Mammary microvascular endothelial cell (primary cell): ENCODE data around the gene NYNRIN.

DNA sequence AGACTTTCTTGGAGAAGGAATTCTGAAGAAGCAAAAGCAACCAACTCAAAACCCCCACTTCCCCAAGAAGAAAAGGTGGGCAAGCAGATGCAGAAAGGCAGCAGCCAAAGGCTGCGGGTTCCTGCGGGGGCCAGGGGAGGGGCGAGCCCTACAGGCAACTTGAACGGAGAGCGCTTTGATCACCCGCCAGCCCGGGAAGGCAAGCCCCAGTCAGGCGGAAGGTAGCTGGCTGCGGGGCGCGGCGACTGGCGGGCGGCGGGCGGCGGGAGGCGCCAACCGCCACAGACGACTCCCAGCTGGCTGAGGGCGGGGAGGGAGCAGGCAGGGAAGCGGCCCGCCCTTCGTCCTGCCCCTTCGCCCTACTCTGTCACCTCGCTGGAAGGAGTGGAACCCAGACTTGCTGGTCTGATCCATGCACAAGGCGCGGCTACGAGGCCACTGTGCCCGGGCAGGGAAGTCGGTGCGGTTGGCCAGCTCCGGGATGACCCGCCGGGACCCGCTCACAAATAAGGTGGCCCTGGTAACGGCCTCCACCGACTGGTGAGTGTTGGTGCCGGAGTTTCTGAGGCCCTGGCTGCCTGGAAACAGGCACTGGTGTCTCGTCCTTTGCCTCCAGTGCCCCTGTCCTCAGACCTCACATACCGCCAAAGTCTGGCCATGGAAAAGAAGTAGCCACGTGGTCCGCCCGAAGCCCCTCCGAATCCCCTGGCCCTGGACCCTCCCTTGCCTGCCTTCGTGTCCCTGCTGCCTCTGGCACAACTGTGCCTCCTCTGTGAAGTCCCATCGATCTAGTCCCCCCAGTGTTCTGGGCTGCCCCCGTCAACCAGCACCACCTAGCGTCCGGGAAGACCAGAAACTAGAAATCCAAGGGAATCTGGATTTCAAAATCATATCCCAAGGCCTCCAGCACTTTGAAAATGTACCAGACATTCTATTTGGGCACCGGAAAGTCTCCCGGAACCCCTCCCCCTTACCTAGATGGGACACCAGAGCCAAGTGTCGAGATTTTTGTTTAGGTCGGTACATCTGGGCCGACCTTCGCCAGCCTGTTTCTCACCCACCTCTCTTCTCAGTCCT is 15.4 kb upstream of the CARMIL3 start:
- RAMPAGE, long total RNA = no peak

DNA sequence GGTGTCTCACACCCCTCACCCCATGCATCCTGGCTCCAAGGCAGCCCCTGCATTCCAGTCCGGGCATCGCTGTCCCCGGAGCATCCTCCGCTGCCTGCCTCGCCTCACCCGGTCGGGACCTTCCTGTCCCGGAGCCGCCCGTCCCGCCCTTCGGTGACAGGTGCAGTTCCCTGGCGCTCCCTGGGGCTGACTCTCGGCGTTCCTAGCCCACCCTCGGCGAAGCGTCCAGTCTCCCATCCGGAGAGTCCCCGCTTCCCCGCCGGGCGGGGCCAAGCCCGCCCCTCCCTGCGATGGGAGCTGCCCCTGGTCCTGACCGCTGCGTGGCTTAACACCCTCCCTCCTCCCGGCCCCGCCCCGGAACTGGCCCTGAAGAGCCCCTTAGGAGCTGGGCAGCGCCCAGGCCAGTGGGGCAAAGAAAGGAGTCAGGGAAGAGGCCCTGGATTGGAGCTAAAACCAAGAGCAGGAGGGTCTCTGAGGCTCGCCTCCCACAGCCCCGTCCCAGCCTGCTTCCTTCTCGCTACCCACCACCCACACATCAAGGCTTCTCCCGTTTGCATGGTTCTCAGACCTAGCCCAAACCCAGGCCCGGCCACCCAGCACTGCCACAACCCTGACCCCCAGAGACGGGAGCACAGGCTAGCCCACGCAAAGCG is 596 bp downstream of the CARMIL3 start:
- RAMPAGE, long total RNA = no peak

GRCh38 chr14:24064101-24064404 is 7.3 kb upstream of the CPNE6 start:
- RAMPAGE, long total RNA = no peak

- RAMPAGE, long total RNA = no peak
These were observed 2.0 kb downstream of the FITM1 start for GRCh38 chr14:24132224-24133030.

DNA sequence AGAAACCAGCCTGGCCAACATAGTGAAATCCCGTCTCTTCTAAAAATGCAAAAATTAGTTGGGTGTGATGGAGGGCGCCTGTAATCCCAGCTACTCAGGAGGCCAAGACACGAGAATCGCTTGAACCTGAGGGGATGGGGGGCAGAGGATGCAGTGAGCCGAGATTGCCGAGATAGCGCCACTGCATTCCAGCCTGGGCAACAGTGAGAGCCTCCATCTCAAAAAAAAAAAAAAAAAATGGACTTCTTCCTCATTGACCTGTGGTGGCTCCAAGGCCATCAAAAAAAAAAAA is 999 bp upstream of the REC8 start:
- RAMPAGE, long total RNA = no peak

DNA sequence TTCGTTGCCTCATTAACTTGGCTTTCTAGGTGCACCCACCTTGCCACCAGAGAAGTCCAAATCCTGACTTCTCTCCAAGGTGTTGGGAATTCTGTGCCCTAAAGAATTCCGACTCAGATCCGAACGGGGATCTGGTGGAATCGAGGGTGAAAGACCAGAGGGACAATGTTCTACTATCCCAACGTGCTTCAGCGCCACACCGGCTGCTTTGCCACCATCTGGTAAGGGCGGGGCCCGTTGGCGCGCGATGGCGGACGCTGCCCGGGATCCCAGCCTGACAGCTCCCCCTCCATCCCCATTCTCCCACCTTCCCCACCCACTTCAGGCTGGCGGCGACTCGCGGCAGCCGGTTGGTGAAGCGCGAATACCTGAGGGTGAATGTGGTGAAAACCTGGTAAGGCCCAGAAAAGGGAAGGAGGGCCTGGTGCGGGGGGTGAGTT is 528 bp downstream of the REC8 start:
- RAMPAGE, long total RNA = no peak

- RAMPAGE, long total RNA = no peak
These were observed 918 bp upstream of the IPO4 start for GRCh38 chr14:24189531-24189936.

DNA sequence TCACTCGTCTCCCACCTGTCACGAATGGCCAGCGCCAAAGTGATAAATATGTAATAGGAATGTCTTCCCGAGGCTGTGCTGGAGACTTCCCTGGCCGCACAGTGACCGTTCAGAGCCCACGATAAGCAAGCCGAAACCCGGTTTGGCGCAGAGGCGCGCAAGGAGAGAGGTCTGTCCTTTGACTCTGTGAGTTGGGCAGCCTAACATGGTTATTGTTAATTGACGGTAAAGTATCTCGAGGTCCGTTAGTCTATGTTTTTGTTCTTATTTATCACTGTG is 842 bp upstream of the TM9SF1 start:
- RAMPAGE, long total RNA = no peak

GRCh38 chr14:24196675-24196937 is 1.4 kb upstream of the TM9SF1 start:
- RAMPAGE, long total RNA = no peak

DNA sequence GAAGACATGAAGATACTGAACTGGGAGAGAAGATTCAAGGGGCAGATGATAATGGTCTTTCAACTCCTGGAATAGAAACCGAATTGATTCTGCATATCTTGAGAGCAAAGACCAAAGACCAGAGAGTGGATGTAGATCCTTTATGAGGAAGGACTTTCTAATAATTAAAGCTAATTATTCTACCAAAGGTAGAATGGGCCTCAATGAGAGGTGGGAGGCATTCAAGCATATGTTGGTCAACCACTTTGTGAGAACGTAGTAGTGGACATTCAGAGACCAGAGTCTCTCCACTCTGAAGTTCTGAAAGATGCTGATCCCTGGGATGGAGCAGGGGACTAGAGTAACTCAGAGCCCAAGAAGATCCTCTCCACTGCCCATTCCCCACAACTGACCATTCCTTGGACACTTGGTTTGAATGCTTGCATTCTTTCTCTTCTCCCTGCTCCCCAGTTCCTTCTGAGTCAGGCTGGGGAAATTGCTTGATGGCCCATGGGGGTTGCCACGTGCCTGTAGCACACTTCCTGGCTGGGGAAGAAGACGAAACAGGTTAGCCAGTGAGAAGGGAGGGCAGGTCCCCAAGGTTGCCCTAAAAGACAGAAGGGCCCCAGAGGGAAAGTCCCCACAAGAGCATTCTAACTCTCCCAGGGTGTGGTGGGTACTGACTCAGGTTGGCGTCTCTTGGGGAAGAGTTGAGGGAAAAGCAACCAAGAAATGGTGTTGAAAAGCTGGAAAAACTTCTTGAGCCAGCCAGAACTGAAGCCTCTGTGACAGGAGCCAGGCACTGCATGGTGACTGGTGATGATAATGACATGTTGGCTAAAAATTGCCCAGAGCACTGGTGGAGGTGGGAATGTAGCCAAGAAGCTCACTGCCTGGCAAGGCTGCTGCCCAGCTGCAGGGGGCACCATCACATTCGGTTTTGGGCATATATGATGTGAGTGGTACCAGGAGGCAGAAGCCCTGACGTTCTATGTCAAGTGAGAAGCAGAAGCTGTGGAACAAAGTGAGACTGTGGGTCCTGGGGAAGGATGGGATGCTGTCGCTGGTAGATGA is 7.8 kb upstream of the RABGGTA start:
- RAMPAGE, long total RNA = no peak

DNA sequence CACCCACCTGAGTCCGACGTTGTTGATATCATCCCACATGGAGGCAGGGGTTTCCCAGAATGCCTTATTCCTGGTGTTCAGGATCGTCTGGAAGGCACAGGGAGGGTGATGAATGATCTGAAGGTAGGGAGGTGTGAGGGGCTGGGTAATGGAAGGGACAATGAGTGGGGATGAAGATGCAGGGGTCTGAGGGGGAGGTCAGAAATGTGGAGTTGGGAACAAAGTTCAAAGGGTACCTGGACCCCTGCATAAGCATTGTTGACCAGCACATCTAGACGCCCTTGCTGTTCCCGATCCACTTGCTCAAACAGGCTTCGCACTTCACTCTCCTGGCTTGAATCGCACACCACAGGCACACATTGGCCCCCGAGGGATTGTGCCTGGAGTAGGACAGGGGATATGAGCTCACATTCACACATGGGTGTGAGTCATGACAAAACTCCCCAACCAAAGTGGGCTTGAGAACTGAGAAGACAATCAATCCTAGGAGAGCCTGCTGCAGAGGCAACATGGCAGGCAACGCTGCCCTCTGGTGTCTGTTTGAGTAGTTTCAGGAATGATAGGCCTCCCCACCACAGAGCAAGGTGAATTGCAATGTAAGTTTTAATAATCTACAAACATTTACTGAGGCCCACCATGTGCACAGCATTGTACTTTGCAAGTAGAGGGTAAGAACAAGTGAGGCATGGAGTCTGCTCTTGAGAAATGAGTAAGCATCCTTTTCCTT is 2.9 kb downstream of the DHRS1 start:
- RAMPAGE, long total RNA = no peak

- RAMPAGE, long total RNA = no peak
These were observed 667 bp downstream of the DHRS1 start for GRCh38 chr14:24298690-24299536.

DNA sequence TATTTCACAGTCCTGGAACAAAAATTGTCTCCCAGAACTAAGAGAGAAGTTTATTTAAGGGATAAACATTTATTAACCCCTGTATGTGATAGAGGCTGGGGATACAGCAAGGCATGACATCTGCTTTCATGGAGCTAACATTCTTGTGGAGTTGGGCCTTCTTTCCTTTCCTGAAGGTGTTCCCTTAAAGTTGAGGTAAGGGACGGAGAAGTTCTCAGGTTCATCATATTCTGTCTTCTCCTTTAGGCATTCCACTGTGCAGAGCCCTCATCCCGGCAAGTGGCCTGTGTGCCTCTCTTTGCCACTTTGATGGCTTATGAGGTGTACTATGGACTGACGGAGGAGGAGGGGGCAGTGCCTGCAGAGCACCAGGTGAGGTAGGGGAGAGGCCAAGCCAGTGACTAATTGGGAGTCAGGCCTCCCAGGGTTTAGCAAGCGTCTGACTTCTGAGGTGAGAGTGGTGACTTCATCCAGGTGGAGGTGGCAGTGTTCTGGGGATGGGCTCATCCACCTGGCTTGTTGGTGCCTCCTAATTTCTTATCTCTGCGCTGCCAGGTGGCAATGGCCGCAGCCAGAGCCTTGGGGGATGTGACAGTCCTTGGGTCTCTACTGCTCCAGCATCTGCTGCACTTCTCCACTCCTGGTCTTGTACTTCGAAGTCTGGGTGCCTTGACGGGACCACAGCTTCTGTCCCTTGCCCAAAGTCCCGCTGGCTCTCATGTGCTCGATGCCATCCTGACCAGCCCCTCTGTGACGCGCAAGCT is 4.0 kb downstream of the NOP9 start:
- RAMPAGE, long total RNA = no peak

DNA sequence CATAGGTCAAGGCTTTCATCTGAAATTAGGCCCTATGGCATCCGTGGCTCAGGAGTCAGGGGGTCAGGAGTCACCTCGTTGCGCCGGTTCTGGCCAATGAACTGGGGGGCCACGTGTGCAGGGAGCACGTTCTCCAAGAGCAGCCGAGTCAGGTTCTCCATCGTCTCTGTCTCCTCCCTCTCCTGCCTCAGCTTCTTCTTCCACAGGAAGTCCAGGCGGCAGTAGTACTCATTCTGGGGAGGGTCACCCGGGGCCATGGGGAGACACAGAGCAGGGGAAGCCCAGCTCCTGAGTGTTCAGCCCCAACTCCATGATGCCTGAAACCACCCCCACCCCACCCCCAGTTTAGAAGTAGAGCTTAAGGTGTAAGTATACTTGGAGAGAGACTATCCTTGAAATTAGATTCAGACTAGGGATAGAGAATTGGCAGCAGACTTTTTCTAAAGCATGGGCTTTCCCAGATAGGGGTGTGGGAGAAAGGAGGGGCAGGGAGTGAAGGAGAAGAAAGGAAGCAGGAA is 10.7 kb downstream of the LTB4R start:
- RAMPAGE, long total RNA = no peak

DNA sequence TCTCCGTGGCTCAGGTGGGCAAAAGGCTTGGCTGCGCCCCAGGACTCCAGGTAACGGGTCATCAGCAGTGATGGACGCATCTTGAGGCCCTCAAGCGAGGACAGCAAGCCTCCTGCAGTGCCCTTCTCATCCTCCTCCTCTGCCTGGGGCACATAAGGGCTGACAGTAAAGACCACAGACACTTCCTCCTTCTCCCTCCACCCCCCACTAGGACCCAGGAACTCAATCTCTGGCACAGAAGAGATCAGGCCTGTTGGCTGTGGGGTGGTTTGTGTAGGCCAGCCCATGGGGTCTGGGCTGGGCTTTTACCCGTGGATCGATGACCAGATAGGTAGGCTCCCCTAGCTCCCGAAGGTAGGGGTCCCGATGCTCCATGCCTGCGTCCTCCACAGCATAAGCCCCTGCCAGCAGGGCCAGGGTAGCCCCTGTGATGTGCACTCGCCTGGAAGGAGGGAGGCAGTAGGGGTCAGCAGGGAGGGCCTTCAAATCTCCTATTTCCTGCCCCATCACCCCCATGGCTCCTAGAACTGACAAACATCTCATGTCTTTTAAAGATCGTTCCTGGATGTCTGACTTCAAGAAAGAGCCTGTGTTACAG is 5.7 kb downstream of the ADCY4 start:
- RAMPAGE, long total RNA = no peak

- RAMPAGE, long total RNA = no peak
These were observed 7.3 kb upstream of the RIPK3 start for GRCh38 chr14:24346891-24347626.

DNA sequence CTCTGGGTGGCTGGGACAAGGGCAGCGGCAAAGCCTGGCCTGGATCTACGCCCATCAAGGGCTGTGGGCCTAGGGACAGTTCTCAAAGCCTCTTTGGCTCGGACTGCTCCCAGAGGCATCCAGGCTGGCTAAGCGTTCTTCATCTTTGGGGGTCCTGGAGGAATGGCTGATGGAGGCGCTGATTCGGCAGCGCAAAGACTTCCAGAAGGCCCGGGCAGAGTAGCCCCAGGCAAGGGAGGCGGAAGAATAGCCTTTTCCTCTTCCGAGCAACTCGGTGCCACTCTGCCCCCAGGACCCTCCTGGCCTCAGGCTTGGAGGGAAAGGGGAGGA is 594 bp upstream of the NFATC4 start:
- RAMPAGE, long total RNA = no peak

DNA sequence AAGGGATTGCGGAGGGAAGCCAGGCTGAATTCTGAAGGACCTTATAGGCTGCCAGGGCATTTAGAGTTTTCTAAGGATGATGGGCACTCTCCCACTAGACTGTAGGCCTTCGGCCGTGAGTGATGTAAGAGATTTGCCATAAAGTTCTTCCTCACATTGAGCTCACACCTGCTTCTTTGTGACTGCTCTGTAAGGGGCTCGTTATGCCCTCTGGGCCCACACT is 12.2 kb downstream of the NFATC4 start:
- RAMPAGE, long total RNA = no peak

DNA sequence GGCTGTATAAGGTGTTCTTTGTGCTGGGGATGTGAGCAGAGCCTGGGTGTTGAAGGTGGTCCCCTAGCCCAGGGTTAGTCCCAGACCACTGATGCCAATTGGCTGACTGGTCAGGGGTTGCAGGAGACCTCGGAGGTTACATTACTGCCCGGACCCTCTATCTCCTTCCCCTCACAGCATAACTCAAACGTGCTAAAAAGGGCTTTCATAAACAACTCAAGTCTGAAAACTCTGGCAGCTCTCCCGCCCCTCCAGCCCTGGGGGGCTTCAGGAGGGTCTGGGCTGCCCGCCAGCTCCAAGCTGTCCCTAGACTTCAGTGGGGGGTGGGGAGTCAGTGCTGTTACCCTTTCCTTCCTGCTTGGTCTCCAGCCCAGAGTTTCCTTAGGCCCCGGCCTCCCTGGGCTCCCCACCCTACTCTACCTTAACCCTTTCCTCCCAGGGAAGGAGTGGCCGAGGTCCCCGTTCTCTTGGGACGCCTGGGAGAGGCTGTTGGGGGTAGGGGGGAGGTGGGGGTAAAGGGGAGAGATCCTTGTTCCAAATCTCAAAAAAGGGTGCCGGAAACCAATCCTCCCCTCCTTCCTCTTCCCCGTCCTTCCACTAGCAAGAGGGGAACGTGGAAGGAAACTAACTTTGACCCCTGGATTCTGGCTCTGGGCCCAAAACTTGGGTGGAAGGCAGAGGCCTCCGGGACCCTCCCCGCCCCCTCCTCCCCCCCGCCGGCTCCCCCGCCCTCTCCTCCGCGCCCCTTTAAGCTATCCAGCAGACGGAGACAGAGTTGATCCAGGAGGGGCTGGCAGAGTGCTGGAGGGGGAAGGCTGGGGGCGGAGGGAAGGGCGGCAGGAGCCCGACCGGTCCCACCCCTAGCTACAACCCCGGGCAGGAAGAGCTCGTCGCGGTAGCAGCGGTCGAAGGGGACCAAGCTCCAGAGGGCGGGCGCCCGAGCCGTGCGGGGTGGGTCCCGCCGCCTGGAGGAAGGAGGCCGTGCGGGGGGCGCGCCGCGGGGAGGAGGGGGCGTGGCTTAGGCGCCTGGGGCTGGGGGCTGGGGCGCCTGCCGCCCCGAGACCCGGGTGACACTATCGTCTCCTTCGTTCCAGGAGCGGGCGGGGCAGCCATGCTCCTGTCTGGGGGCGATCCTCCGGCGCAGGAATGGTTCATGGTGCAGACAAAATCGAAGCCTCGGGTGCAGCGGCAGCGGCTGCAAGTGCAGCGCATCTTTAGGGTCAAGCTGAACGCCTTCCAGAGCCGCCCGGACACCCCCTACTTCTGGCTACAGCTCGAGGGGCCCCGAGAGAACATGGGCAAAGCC is at the start of gene NYNRIN:
NYNRIN (plus strand) TSS at position 868 of the 1,306 bp plus-strand sequence.
- RAMPAGE, long total RNA = no peak

GRCh38 chr14:24425201-24425630 is 4.3 kb downstream of the CBLN3 start:
- RAMPAGE, long total RNA = no peak